Upper lobe of left lung (tissue), 5 donors: Measurements from ENCODE around the gene ACTL7B.

GRCh38 chr9:107486492-107486958 lies 3.0 kb downstream of the KLF4 start:
- PRO-cap, 2 experiments, result no peak in any of the 2 experiments
- RAMPAGE, long total RNA, 4 experiments, result no peak in any of the 4 experiments

DNA sequence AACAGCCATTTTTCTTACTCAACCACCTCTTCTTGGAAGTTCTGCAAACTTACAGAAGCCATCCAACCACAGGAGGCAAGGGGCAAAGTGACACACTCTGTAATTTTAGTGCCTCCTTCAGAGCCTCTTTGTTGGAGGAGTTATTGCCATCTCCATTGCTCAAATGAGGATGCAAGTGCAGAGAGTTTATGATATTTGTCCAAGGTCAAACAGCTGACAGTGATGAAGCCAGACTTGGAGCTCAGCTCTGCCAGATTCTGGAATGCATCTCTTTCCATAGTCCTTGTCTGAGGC lies 126.0 kb upstream of the KLF4 start:
- PRO-cap, 2 experiments, result no peak in any of the 2 experiments
- RAMPAGE, long total RNA, 4 experiments, result no peak in any of the 4 experiments

DNA sequence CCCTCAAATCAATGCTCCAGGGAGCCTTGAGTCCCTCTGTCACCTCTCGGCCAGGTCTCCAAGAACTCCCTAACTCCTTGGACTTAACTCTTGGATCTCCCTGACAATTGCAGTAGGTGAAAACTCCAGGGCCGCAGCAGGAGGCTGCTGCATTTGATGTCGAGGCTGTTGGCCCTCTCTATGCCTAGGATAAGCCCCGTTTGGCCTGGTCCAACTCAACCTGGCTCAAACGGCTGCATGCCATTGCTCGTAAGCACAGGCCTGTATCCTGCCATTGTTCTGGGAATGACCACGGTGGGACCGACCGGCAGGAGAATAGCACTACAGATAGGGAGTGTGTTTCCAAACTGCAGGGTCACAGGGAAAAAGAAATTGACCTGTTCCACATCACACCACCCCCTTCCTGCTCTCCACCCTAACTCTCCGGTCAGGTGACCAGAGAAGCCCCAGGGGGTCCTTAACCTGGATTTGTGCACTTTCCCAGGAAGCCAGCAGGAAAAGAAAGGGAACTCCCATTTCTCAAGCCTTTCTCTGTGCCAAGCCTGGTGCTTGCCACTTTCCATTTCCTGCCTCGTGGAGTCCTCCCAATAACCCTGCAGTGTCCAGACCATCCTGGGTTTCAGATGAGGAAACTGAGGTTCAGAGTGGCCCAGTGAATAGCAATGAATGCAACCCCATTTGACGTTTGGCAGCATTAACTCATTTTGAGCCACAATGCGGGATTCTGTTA lies 278.7 kb upstream of the KLF4 start:
- PRO-cap, 2 experiments, result no peak in any of the 2 experiments
- RAMPAGE, long total RNA, 4 experiments, result no peak in any of the 4 experiments

- PRO-cap, 2 experiments, result no peak in any of the 2 experiments
- RAMPAGE, long total RNA, 4 experiments, result no peak in any of the 4 experiments
Observed at GRCh38 chr9:108551419-108551594, 304.5 kb downstream of the ACTL7B start.

GRCh38 chr9:108783648-108784247 lies 72.0 kb downstream of the ACTL7B start:
- PRO-cap, 2 experiments, result peak in 1 of 2 experiments; most common minus-strand start chr9:108783959 (in 1)
- RAMPAGE, long total RNA, 4 experiments, result no peak in any of the 4 experiments

GRCh38 chr9:108855790-108856369 lies at the start of gene ACTL7B:
Gene ACTL7B, minus strand, starts transcription at chr9:108855986.
- PRO-cap, 2 experiments, result no peak in any of the 2 experiments
- RAMPAGE, long total RNA, 4 experiments, result no peak in any of the 4 experiments

DNA sequence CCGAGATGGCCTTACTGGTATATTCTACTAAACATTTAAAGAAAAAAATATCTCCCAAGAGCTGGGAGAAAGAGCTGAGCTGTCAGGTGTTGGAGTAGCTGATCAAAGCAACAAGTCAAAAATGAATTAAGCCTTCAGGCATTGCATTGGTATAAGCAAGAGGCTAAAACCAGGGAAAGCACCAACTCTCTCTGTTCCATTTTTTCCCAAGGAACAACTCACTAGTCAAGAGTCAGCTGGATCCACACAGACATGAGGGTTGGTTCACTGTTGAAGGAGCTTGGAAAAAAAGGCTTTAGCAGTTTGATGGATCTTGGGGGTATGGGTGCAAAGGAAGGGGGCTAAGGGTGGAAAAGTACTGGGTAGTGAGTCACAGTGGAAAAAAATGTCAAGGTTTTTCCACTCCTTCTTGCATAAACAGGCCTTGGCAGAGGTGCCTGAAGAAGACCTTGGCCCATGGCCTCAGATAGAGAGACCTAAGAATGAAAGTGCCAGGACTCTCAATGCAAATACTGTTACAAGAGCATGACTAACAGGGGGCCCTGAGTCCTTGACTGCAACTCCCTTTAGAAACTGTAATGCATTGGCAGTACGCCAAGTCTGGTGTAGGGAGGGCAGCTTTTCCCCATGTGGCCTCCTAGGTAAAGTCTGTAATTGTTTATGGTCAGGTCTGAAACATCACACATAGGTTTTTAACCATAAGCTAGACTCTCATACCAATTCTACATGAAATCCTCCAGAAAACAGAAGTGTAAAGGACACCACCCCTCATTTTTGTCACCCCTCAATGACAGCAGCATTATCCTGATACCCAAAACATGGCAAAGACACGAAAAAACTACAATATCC lies 23.7 kb downstream of the ACTL7A start:
- PRO-cap, 2 experiments, result no peak in any of the 2 experiments
- RAMPAGE, long total RNA, 4 experiments, result no peak in any of the 4 experiments

DNA sequence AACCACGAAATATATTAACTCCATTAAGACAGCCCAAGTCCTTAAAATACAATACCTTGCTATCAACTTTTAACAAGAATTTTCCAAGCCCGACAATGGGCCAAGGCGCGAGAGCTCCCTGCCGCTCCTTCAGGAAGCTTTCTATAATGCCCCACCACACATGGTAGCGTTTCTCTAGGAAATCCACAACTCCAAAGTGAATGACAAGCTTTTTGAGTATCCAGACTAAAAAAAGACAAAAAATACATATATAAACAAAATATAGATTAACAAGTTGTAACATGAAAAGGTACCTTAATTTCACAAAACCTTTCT lies 32.7 kb downstream of the TMEM245 start:
- PRO-cap, 2 experiments, result no peak in any of the 2 experiments
- RAMPAGE, long total RNA, 4 experiments, result no peak in any of the 4 experiments

DNA sequence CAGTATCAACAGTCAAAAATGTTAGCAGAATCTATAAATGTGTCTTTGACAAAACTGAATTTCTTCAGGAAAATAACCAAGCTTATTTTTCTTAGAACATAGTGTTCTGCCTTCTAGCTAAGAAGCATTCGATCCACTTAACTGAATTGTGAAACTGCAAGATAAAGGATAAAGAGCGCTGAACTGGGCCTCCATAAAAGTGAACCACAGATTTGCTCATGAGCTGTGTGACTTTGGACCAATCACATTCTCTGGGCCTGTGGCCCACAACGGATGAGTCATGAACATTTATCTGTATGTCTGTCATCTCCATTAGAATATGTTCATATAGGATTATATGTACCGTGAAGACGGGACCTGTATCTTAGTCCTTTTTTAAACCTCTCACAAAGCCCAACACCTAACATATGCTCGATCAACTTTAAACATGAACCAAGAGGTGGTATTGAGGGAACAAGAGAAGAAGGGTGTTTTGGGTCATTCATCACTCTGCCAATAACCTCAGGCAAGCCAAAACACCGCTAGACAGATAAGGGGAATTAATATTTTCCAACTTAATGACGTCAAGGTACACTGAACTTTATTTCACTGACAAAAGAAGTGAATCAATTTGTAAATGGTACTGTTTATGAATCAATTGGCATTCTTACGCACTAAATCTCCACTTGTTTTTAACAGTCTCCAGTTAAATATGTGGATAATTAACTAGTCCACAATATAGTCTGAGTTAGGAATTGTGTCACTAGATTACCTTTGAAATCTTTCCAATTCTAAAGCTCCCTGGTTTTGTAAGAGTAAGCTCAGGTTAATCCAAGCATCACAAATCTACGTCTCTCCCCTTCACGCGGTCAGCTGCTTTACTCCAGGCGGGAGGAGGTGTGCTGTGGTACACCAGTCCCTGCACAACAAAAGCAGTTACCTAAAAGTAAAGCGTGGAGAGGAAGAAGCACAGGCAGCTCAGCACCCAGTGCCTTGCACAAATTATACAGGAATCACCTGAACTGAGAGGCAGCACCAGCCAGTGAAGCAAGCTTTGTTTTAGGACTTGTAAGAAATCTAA lies 1.6 kb downstream of the TMEM245 start:
- PRO-cap, 2 experiments, result peak in 1 of 2 experiments; most common plus-strand start position 922 of the sequence (in 1)
- RAMPAGE, long total RNA, 4 experiments, result no peak in any of the 4 experiments

GRCh38 chr9:109316189-109316751 lies 4.6 kb downstream of the EPB41L4B start:
- PRO-cap, 2 experiments, result no peak in any of the 2 experiments
- RAMPAGE, long total RNA, 4 experiments, result no peak in any of the 4 experiments

GRCh38 chr9:109345169-109345817 lies 24.4 kb upstream of the EPB41L4B start:
- PRO-cap, 2 experiments, result no peak in any of the 2 experiments
- RAMPAGE, long total RNA, 4 experiments, result no peak in any of the 4 experiments

DNA sequence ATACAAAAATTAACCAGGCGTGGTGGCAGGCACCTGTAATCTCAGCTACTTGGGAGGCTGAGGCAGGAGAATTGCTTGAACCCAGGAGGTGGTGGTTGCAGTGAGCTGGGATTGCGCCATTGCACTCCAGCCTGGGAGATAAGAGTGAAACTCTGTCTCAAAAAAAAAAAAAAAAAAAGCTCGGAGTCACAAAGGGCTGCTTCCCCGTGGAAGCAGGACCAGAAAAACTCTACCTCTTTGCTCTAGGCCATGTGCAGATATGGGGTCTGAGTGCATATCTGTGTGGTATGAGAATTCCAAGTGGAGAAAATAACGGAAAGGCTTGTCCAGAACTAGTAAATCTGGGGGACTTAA lies 38.1 kb upstream of the EPB41L4B start:
- PRO-cap, 2 experiments, result no peak in any of the 2 experiments
- RAMPAGE, long total RNA, 4 experiments, result no peak in any of the 4 experiments

DNA sequence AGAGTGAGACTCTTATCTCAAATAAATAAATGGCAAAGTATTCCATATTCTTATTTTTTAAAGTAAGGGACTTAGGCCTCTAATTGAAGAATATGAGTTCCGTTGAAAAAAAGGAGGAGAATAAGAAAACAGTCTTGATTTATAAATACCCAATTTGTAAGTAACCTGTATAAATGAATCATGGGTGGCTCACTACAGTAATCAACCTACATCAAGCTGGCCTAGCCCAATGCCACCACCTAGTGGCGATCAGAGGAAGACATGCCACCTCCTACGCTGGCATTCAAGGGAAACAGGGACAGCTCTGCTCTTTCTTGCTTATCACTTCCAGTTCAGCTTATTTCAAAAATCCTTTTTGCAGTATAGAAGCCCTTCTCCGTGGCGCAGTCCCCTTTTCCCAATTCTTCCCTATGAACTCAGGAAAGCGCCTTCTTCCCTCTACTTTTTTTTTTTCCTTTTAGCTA lies 28.5 kb downstream of the PTPN3 start:
- PRO-cap, 2 experiments, result no peak in any of the 2 experiments
- RAMPAGE, long total RNA, 4 experiments, result no peak in any of the 4 experiments

- PRO-cap, 2 experiments, result no peak in any of the 2 experiments
- RAMPAGE, long total RNA, 4 experiments, result no peak in any of the 4 experiments
Observed at GRCh38 chr9:109478267-109479193, 19.6 kb downstream of the PTPN3 start.

GRCh38 chr9:109487376-109487651 lies 10.8 kb downstream of the PTPN3 start:
- PRO-cap, 2 experiments, result no peak in any of the 2 experiments
- RAMPAGE, long total RNA, 4 experiments, result no peak in any of the 4 experiments

DNA sequence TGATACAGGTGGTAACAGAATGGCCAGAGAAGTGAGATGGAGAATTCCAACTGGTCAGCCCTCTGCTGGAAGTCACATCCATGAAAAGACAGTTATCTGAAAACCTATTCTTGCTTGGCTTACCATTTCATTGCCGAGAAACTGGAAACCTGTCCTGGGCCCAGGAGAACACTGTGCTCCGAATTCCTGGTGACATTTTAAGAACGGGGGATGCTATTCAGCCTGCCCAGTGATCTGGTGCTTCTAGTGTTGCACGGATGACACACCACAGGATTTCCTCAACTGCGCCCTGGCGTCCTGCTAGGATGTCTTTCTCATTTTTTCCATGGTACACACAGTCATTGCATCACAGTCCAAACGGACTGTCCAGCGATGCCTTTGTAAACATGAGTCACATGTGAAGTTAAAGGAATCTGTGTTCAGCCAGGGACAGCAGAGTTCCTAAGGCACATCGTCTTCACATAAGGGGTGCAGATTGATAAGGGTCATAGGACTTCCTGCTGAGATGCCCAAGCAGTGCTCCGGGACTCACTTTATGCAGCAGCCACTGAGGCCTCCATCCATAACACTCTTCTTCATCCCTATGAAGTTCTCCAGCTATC lies 9.2 kb upstream of the PTPN3 start:
- PRO-cap, 2 experiments, result peak in 1 of 2 experiments; most common plus-strand start position 406 of the sequence (in 1)
- RAMPAGE, long total RNA, 4 experiments, result no peak in any of the 4 experiments

DNA sequence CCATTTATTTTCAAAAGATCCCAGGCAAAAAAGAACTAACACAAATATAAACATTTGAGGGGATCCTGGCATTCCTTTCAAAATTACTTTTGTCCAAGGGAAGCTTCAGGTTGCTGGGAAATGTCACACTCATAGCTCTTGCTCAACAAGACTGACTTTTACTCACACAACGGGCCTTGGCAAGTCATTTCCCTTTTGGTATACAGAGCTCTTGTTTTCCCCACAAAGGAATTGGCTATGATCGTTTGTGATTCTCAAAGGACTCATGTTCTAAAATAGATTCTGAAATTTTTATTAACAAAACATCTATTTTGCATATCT lies 4.5 kb upstream of the PALM2AKAP2 start:
- PRO-cap, 2 experiments, result no peak in any of the 2 experiments
- RAMPAGE, long total RNA, 4 experiments, result no peak in any of the 4 experiments

- PRO-cap, 2 experiments, result no peak in any of the 2 experiments
- RAMPAGE, long total RNA, 4 experiments, result no peak in any of the 4 experiments
Observed at GRCh38 chr9:109794573-109795097, 14.6 kb downstream of the PALM2AKAP2 start.

- PRO-cap, 2 experiments, result peak in 1 of 2 experiments; most common minus-strand start chr9:110041751 (in 1)
- RAMPAGE, long total RNA, 4 experiments, result no peak in any of the 4 experiments
Observed at GRCh38 chr9:110041470-110041968, 166.4 kb downstream of the C9orf152 start.

GRCh38 chr9:110126142-110127154 lies 81.5 kb downstream of the C9orf152 start:
- PRO-cap, 2 experiments, result no peak in any of the 2 experiments
- RAMPAGE, long total RNA, 4 experiments, result no peak in any of the 4 experiments